Amniotic epithelial cell (primary cell): Measurements from ENCODE around the genes RPP38 and HACD1.

- RRBS = 2% methylated on average over 34 of the region's 52 CpGs
These were observed 171.3 kb downstream of the FAM107B start for GRCh38 chr10:14603266-14604026.

GRCh38 chr10:14749043-14749780 is 25.5 kb downstream of the FAM107B start:
- RRBS = no CpG with 5 or more reads among the region's 11 CpGs

GRCh38 chr10:15046600-15047427 is 3.1 kb downstream of the OLAH start:
- RRBS = 69% methylated on average over 1 of the region's 11 CpGs

DNA sequence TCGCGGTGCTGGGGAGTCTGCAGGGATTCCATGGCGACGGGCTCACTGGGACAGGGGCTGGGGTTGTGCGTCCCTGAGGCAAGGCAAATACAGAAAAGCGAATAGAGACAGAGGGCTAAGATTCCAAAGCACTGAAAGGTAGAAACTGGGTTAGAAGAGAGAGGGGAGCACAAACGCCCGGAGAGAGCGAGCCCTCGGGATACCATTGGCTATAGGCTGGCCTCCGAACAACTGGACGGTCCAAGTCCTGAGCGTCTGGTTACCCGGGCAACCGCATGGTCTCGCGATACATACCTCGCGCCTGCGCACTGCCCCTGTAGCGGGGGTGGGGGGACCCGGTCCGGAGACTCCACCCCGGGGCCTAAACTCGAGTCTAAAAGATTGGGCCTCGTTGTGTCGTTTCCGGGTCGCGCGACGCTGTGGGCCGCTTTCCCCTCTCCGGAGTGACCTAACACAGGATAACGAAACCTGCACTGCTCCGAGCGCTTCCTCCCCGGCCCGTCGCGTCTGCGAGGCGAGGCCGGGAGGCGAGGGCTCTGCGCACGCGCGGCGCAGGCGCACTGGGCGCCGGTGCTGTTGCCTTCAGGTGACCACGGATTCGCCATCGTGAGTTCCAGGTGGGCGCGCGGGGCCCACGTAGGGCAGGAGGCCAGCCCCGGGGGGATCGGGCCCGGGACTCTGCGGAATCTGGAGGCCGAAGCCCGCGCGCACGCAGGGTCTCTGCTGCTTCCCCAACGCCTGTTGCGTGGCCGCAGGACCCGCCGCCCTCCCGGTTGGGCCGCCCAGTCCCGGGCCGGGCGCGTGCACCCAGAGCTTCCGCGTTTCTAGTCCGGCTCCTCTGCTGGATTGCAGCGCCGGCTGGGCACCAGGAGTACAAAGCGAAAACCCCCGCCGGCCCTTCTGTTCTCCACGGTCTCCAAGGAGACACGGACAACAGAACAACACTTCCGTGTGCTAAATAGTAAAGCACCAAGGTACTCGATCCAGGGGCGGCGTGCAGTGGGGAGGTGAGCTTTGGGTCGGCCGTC is at the start of gene RPP38:
Gene RPP38, plus strand, starts transcription at position 563 of the 1,028 bp plus-strand sequence.
- RRBS = 3% methylated on average over 47 of the region's 96 CpGs

GRCh38 chr10:15259036-15259882 is 90.8 kb upstream of the NMT2 start:
- RRBS = no CpG with 5 or more reads among the region's 2 CpGs

GRCh38 chr10:15385482-15386558 is 14.7 kb upstream of the FAM171A1 start:
- RRBS = no CpG with 5 or more reads among the region's 18 CpGs

GRCh38 chr10:15718558-15719436 is 925 bp downstream of the ITGA8 start:
- RRBS = no CpG with 5 or more reads among the region's 33 CpGs

DNA sequence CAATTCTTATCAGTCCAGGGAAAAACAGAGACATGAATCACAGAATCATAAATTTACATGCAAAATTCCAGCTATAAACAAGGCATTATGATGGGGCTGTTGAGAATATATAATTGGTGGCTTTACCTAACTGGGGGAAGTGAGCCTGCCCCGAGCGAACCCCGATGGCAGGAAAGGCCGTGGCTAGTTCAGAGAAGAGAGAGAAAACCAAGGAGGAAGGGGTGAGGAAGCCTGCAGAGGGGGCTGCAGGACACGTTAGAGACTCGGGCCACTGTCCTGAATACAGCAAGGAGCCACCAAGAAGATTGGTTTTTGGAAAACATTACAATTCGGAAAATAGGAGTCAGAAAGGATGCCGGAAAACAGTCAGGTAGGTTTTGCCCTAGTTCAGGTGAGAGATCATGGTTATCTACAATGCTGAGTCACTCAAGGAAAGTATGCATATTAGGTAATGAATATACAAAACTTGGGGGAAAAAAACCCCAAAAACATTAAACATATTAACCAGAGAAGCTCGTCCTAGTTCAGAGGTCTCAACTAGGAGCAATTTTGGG is 74.1 kb upstream of the RSU1 start:
- RRBS = no CpG with 5 or more reads among the region's 9 CpGs

DNA sequence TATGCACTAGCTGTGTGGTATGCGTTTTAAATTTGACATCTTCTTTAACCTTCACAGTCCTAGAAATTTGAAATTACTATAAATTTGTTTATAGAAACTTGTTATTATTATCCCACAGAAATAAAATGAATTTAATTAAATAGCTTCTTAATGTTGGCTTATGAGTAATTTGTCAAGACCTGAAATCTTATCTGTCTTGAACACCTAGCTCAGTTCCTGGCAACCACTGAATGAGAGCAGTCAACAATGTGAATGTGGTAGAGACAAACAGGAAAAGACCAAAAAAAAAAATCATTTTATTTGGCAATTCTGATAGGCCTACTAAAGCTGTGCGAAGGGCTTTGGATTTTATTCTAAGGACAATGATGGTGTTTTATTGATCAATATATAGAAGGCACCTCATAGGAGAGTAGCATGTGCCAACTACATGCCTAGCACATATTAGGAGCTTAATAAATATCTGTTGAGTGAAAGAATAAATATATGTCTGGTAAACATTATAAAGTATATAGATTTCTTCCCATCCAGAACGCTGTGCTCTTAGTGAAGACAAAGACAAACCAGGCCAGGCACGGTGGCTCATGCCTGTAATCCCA is 127.8 kb upstream of the RSU1 start:
- RRBS = no CpG with 5 or more reads among the region's 4 CpGs

GRCh38 chr10:16966806-16967354 is 149.7 kb upstream of the RSU1 start:
- RRBS = no CpG with 5 or more reads among the region's 8 CpGs

GRCh38 chr10:17022448-17023255 is 107.0 kb downstream of the CUBN start:
- RRBS = no CpG with 5 or more reads among the region's 12 CpGs

DNA sequence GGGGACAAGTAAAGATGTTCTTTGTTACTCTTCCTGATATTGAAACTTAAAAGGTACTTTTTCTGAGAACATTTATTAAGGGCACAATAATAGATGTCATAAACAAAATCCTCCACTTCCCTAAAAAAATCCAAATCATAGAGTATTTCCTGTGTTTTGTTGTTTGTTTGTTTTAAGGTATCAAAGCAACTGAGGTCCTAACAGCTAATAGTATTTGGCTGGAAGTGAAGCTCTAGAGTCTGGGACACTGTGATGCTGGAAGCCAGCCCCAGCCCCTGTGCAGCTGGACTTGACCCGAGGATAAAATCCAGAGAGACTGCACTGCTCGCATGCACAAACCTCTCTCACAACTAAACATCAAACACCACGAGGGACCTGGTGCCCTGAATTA is 44.7 kb downstream of the CUBN start:
- RRBS = no CpG with 5 or more reads among the region's 3 CpGs

DNA sequence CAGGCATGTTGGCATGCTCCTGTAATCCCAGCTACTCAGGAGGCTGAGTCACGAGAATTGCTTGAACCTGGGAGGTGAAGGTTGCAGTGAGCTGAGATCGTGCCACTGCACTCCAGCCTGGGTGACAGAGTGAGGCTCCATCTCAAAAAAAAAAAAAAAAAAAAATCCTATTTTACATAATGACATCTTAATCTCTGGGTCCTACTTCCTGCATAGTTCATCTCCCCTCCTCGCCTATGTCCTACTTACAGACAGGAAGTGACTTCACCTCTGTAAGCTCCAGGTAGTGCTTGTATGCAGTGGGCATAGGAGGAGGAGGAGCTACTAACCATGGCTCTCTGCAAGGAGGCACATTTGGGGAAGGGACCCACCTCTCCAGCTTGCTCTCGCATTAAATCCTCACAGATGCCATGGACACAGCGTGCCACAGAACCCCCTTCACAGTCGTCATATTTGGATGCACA is 14.5 kb downstream of the CUBN start:
- RRBS = no CpG with 5 or more reads among the region's 6 CpGs

DNA sequence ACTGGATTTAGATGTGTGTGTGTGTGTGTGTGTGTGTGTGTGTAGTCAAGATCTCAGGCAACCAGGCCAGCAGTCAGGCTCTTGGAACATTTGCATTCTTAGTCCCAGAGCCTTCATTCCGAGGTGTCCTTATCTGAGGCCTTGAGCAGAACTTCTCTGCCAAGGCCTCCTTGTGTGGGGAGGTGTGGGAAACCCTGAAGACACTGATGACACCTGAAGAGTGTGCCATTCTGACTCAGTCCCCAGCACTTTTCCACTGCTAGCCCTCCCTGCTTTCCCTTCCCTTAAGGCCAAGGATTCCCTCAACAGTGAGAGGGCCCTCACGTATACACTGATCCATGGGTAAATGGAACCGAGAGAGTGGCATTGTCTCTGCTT is 30.4 kb downstream of the TRDMT1 start:
- RRBS = no CpG with 5 or more reads among the region's 3 CpGs

DNA sequence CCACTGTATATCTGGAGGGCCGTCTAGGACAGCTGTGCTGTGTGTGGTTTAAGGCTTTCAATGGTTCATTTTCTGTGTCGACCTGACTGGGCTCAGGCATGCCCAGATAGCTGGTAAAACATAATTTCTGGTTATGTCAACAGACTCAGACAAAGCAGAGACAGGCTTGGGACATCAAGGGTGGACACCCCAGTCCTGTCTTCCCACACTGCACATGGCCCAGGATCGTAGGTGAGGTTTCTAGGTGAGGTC is 66.6 kb downstream of the ST8SIA6 start:
- RRBS = no CpG with 5 or more reads among the region's 3 CpGs

DNA sequence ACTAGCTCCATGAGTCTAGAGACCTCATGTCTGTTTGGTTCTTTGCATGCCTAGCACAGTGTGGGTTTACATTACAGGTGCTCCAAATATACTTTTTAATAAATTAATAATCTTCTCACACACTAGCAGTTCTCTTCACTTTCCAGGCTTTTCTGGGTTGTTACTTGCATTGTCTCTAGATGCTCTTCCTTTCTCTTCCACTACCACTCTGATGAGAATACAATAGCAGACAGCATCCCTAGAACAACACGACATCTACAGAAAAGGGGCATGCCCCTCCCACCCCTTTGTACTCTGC is 31.0 kb downstream of the ST8SIA6 start:
- RRBS = no CpG with 5 or more reads among the region's 1 CpG

DNA sequence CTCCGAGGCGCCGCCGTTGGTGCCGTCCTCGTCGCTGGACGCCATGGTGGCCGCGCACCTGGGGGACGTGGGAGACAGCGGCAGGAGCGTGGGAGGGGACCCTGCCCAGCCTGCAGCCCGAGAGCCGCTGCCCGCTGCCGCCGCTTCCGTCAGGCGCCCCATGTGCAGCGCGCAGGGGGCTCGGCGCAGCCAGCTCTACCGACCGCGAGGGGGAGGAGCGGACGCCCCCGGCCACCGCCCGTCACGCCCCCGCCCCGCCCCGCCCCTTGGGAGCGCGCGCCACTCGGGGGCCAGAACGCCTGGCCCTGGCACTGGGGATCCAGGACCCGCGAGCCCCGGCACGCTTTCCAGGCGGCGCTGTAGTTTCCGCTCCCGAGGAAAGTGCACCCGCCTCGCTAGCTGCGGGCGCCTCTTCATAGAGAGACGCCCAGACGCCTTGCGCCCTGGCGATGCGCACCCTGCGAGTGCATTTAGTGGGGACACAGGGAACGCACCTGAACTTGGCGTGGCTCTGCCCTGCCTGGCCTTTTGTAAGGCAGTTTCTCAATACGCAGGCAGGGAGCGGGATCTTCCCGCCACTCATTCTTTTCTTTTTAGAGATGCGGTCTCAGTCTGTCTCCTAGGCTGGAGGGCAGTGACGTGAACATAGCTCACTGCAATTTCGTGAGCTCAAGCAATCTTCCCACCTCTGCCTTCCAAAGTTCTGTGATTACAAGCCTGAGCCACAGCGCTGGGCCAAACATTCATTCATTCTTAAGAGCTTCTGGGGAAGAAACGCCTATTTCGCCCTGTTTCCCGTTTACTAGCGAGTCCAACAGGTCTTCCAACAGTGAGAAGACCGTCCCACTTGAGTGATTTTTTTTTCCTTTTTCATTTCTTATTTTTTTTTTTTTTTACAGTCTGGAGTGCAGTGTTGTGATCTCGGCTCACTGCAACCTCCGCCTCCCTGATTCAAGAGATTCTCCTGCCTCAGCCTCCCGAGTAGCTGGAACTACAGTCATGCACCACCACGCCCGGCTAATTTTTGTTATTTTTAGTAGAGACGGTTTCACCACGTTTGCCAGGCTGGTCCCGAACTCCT is at the start of gene HACD1:
Gene HACD1, minus strand, starts transcription at position 197 of the 1,081 bp plus-strand sequence.
- RRBS = no CpG with 5 or more reads among the region's 81 CpGs

DNA sequence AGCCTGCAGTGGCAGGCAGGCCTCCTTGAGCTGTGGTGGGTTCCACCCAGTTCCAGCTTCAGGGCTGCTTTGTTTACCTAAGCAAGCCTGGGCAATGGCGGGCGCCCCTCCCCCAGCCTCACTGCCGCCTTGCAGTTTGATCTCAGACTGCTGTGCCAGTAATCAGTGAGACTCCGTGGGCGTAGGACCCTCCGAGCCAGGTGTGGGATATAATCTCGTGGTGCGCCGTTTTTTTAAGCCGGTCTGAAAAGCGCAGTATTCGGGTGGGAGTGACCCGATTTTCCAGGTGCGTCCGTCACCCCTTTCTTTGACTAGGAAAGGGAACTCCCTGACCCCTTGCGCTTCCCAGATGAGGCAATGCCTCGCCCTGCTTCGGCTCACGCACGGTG is 84.4 kb downstream of the SLC39A12 start:
- RRBS = no CpG with 5 or more reads among the region's 20 CpGs

- RRBS = no CpG with 5 or more reads among the region's 4 CpGs
These were observed 2.0 kb downstream of the CACNB2 start for GRCh38 chr10:18142200-18142622.

DNA sequence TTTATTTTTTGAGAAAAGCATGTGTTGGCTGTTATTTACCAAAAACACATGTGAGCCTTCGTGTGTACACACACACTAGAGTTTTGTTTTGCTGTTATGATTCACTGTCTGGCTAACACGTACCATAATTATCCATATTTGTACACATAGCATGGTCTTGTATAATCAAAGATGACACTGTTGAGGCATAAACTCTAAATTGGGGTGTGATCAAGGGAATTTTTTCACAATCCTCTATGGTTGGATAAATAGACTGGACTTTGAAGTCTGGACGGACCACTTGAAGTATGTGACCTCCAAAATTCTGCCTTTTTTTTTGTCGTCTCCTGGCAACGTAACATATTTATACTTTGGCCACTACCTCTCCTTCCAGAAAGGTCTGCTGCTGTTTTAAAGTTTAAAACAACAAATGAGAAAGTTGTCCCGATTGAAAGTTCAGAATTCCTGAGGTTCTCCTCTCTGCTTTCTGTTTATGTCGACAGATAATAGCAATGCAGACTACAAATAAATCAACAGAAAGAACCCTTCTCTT is 193.4 kb downstream of the CACNB2 start:
- RRBS = no CpG with 5 or more reads among the region's 7 CpGs